Measurements from ENCODE around the gene TGFBRAP1.

- PRO-cap: no peak
- RAMPAGE, long total RNA, 2 experiments: no peak in any of the 2 experiments
Measured at GRCh38 chr2:102143341-102144130, 990 bp downstream of the IL1R1 start.

DNA sequence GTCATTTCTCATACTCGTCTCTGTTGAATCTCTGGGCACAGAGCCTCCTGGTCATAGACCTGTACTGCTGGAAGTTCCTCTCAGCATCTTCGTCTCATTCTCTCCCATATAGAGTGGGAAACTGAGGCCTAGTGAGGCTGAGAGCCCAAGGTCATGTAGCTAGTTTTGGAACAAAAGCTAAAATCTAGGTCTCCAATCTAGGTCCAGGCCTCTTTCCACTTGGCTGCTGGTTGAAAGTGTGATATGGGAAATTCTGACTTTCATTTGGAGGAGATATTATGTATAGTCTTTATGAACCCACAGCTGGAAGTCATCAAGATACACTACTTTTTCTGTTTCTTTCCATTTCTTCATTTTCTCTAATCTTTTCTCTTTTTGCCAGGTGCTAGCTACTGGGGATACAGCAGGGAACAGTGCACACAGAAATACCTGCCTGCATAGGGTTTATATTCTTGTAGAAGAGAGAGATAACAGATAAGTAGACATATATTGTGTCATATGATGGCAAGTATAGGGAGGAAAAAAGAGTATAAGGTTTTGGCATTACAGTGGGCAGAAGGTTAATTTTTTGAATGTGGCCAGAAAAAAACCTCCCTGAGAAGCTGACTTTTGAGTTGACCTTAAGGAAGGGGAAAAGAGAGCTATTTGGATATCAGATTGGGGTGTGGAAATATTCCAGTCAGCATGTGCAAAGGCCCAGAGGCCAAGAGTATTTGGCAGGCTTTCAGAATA, 15.5 kb downstream of the IL1R1 start:
- PRO-cap: no peak
- RAMPAGE, long total RNA, 2 experiments: start-site peak on the plus strand in 1 of 2 experiments, centred at position 366 of the sequence, 14 reads per replicate

- PRO-cap: no peak
- RAMPAGE, long total RNA, 2 experiments: no peak in any of the 2 experiments
Measured at GRCh38 chr2:102325216-102325941, 14.0 kb downstream of the IL1RL1 start.

- PRO-cap: no peak
- RAMPAGE, long total RNA, 2 experiments: no peak in any of the 2 experiments
Measured at GRCh38 chr2:102336364-102337455, 18.9 kb upstream of the IL18R1 start.

DNA sequence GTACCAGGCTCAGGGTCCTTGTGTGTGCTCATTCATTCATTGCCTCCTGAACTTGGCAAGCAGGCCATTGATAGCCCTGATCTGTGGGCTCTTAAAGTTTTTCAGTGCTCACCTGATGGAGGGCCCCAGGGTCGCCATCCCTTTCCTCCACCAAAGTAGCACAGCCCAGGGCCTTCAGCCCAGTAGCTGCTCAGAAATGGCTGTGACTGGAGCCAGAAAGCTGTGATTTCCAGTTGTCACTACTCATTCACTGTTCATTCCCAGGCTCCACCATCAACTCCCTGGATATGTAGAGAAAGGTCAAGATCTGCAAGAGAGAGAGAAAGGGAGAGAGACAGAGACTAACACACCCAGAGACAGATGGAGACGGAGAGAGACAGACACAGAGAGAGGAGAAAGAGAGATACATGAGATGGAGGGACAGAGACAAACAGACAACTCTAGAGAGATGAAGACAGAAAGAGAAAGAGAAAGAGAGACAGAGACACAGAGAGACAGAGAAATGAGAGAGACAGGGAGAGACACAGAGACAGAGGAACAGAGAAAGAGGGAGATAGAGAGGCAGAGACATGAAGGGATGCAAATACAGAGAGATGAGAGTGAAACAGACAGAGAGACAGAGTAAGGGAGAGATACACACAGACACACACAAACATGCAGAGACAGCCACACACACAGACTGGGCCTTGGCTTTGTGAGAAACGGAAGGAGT, 32.0 kb downstream of the IL18R1 start:
- PRO-cap: no peak
- RAMPAGE, long total RNA, 2 experiments: no peak in any of the 2 experiments

DNA sequence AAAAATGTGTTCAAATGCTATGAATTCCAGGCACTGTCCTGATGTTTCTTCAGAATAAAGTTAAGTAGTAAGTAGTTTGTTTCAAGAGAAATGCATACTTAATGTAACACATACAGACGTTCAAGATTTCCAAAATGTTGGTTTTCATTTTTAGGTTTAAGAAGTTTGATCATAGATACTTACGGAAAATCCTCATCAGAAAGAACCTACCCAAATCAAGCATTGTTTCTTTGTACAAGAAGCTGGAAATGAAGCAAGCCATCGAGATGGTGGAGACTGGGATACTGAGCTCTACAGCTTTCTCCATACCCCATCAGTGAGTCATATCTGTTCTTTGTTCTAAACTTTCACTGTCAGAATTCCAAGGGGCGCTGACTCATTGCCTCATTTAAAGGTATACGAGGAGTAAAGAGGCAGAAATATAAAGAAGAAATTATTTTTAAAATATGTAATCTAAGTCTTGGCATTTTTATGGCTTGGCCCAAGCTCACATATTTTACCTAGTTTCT, 41.0 kb downstream of the SLC9A4 start:
- PRO-cap: no peak
- RAMPAGE, long total RNA, 2 experiments: no peak in any of the 2 experiments

DNA sequence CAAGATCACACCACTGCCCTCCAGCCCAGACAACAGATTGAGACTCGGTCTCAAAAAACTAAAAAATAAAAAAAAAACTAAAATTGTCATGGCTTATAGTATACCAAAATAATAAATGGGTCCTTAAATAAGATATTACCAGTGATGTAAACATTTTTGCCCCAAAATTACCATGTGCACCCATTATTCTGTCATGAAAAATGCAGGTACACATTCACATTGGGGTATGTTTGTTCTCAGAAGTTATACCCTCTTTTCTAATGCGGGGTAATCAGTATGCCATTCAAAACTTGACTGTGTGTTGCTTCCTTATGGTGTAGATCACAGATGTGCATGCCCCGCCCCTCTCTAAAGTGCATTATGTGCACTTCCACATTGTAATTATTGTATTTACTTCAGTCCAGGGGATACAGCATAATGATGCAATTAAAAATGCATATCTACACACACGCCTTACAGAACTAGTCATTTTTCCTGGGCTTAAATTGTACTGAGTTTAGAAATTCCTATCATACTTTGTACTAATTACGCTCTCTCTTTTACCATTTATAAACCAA, 48.7 kb downstream of the SLC9A2 start:
- PRO-cap: no peak
- RAMPAGE, long total RNA, 2 experiments: no peak in any of the 2 experiments

GRCh38 chr2:102803848-102804059, 41.9 kb downstream of the TMEM182 start:
- PRO-cap: no peak
- RAMPAGE, long total RNA, 2 experiments: no peak in any of the 2 experiments

- PRO-cap: no peak
- RAMPAGE, long total RNA, 2 experiments: no peak in any of the 2 experiments
Measured at GRCh38 chr2:103401670-103402186, 639.9 kb downstream of the TMEM182 start.

GRCh38 chr2:104434504-104434717, 419.5 kb upstream of the POU3F3 start:
- PRO-cap: no peak
- RAMPAGE, long total RNA, 2 experiments: no peak in any of the 2 experiments

- PRO-cap: no peak
- RAMPAGE, long total RNA, 2 experiments: no peak in any of the 2 experiments
Measured at GRCh38 chr2:104657986-104658782, 195.7 kb upstream of the POU3F3 start.

- PRO-cap: no peak
- RAMPAGE, long total RNA, 2 experiments: no peak in any of the 2 experiments
Measured at GRCh38 chr2:104852249-104852566, 1.7 kb upstream of the POU3F3 start.

- PRO-cap: no peak
- RAMPAGE, long total RNA, 2 experiments: no peak in any of the 2 experiments
Measured at GRCh38 chr2:105102700-105103531, 65.0 kb downstream of the MRPS9 start.

DNA sequence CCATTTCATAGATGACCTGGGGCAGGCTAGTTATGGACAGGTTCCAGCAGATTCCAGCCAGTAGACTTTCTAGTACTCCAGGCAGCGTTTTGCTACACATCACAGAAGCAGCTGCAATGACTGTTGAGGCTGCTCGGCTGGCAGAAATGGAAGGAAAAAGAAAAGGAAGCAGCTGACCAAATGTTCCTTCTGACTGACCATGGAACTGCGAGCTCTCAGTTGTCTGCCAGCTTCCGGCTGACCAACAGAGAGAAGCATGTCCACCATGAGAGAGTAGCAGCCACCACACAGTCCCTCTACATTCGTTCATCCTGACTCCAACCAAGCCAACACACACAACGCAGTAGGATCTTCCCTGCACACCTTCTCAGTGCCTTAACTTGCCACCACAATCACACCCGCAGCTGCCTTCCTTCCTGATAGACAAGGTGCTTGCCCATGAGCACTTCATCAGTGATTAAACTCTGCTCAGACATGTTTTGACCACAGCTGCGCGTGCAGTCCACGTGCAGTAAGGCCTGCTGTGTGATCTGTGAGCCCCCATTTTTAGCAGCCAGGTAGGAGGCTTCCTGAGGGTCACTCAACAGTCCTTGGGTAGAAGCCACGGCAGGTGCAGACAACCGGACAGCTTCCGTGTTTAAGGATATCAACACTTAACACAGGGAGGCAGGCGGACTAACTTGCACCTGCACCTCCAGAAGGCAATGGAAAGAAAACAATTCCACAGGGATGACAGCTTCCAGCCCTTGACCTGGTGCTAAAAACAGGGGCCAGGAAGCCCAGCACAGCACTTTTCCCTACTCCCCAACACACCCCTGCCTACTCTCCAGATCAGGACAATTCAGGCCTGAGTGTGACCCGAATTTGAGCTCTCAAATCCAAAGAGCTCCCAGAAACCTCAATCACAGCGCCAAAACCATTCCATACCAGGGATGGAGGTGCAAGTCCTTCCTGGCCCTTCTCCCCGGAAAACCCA, 983 bp downstream of the TGFBRAP1 start:
- PRO-cap: unidirectional peak, plus-strand start at position 218 of the sequence
- RAMPAGE, long total RNA, 2 experiments: no peak in any of the 2 experiments

DNA sequence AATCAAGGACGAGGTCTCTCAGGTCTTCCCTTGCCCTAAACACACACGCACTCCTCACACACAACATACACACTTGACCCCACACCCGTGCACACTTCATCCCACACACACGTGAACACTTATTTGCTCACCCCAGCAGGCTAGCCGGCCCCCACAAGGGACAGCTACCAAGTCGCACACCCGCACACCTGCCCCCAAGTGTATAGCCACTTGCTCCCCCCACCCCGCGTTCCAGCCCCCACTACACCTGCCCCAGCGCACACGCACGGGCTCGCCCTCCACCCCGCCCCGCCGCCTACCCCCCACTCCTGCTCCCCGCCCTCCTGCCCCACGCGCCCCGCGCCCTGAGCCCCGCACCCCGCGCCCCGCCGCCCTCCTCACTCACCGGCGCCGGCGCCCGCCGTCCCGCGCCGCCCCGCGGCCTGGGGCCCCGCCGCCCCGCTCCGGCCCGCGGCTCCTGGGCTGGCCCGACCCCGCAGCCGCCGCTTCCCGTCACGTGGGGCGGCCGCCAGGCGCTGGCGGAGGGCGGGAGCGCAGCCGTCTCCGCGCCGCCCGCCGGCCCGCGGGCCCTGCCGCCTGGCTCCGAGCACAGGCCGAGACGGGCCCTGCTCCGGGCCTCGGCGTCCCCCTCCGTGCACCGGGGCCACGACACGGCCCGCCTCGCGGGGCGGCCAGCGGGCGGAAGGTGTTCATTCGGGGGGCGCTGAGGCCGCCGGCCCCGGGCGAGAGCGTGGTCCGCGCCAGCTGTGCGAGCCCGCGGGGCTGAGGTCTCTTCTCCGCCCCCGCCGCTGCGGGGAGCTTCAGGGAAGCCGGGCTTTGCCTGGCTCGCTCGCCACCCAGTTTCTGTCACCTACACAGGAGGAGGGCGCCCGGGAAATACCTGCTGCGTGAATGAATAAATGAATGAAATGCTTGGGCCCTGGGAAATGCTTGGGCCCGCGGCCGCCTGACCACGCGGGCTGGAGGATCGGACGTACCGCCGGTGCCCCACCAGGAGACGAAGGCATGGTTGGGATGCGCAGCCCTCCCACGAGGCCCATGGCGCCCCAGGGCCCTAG, at the start of gene TGFBRAP1:
Gene TGFBRAP1, minus strand, starts transcription at position 496 of the 1,058 bp plus-strand sequence.
- PRO-cap: bidirectional peak, plus-strand start at position 515 of the sequence, minus-strand start at position 459 of the sequence; bidirectional peak, plus-strand start at position 974 of the sequence, minus-strand start at position 795 of the sequence
- RAMPAGE, long total RNA, 2 experiments: no peak in any of the 2 experiments

- PRO-cap: no peak
- RAMPAGE, long total RNA, 2 experiments: no peak in any of the 2 experiments
Measured at GRCh38 chr2:105337901-105338498, 660 bp downstream of the C2orf49 start.

DNA sequence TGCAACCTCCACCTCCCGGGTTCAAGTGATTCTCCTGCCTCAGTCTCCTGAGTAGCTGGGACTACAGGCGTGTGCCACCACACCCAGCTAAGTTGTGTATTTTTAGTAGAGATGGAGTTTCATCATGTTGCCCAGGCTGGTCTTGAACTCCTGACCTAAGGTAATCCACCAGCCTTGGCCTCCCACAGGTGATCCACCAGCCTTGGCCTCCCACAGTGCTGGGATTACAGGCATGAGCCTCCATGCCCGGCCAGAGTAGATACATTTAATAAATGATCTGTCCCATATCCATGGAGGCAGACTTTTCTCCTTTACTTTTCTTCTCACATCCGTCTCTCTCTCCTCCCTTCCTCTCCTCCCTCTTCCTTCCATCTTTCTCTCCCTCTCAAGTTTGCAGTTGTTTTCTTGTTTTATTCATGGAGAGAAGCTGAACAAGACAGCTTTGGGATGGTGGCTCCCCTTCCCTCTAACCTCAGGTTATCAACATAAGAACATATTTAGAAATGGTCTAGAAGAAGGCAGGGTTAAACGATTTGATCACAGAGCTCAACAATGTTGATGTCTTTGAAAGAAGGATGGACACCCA, 29.6 kb downstream of the C2orf49 start:
- PRO-cap: no peak
- RAMPAGE, long total RNA, 2 experiments: no peak in any of the 2 experiments

- PRO-cap: no peak
- RAMPAGE, long total RNA, 2 experiments: no peak in any of the 2 experiments
Measured at GRCh38 chr2:105369255-105369551, 29.6 kb downstream of the FHL2 start.

DNA sequence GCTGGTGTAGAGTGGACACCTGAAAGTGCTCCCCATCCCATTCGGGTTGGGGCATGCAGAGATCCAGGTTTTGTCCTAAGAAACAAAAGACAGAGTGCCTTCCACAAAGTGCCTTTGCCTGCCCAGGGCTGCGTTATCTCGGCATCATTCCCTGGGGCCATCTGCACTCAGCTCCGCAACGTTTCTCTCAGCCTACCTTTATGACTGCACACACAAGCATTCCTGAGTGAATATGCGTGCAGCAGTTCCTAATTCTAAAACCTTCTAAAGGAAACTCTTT, 20.4 kb downstream of the FHL2 start:
- PRO-cap: no peak
- RAMPAGE, long total RNA, 2 experiments: no peak in any of the 2 experiments

DNA sequence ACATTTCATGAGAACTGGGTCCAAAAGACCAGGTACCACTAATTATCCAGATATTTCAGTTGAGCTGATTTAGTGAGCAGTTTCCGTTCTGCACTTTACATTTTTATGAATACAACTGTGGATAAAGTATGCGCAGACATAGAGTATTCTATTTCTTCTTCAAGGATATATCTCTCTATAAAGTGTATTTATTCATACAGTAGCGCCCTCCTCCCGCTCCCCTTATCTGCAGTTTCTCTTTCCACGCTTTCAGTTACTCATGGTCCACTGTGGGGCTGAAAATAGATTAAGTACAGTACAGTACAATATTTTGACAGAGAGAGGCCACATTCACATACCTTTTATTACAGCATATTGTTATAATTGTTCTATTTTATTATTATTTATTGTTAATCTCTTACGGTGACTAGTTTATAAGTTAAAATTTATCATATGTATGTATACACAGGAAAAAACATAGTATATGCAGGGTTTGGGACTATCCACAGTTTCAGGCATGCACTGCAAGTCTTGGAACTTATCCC, 19.7 kb upstream of the FHL2 start:
- PRO-cap: no peak
- RAMPAGE, long total RNA, 2 experiments: no peak in any of the 2 experiments